Diencephalon (tissue), 2 donors: ENCODE results near the gene C11orf16.

GRCh38 chr11:8328642-8329224 lies 65.1 kb upstream of the LMO1 start:
- RAMPAGE, long total RNA: no peak

DNA sequence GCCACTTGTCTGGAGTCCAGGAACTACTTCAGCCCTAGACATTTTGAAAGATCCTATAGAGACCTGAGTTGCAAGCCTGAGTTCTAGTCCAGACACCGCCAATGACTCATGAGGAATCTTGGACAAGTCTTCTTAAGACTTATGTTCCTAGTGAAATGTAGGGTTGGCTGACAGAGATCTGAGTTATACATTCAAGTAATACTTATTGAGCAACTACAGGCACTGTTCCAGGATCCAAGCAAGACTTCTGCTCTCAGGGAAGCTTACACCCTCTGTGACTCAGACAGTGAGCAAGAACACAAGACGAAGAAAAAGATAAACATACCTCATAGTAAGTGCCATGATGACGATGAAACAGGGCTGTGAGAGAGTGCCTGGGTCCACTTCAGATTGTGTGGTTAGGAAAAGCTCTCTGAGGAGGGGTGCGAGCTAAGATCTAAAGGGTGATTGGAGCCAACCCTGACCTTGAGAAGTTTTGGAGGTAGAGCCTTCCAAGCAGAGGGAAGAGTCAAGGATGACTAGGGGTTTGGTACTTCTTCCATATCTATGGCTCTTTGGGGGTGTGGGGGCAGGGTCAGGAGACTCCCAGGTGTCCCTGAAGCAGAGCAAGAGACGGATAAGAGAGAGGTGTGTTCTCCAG lies 10.3 kb upstream of the STK33 start:
- RAMPAGE, long total RNA: no peak

GRCh38 chr11:8794537-8795227 lies 15.8 kb downstream of the DENND2B start:
- RAMPAGE, long total RNA: no peak

DNA sequence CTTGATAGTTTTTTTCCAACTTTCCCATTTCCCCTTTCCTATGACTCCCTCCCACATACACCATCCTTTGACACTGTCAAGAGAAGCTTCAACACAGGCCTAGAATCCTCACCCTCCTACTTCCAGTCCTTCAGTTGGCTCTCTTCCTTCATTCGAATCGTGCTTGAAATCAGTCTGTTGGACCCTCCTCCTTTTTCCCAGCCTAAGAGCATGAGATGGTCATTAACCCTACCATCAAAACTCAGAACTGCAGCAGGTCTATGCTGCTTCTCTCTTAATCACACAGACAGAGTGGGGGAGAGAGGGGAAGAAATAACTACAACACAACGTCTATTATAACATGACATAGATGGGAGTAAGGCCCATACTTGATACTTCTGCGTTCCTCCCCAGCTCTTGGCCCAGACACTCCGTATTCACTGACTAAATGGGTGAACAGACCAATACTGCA lies 5.0 kb downstream of the DENND2B start:
- RAMPAGE, long total RNA: no peak

DNA sequence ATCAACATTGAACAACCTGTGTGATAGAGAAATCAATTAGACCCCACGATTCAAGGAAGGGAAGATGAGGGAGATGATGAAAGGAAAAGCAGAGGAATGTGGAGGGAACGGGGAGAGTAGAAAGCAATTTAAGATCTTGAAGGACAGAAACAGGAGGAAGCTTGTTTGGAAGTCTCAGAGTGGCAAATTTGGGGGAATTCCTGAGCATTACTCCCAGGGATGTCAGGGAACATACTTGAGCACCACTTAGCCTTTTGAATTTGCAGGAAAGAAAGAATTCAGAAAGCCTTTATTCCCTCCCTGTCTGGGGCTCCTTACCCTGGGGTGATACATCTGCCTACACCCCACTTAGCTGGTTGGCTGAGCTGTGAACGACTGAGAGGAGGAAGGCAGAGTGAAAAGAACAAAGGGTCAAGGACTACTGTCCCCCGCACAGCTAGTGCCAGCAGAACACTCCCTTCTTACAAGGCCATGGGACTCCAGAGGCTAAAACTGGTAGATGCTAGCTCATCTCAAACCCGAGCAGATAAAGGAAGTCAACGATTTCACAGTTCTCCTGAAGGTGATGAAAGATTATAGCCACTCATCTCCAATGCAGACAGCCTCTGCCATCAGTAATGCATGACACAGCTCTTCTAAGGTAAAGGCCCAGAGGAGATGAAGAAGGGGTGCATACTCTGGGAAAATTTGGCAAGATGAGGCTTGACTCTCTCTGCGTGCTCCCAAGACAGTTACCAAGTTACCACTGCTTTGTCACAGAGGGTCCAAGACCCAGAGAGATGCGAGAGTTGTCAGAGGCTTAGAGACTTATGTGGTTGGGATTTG lies 16.6 kb upstream of the DENND2B start:
- RAMPAGE, long total RNA: no peak

DNA sequence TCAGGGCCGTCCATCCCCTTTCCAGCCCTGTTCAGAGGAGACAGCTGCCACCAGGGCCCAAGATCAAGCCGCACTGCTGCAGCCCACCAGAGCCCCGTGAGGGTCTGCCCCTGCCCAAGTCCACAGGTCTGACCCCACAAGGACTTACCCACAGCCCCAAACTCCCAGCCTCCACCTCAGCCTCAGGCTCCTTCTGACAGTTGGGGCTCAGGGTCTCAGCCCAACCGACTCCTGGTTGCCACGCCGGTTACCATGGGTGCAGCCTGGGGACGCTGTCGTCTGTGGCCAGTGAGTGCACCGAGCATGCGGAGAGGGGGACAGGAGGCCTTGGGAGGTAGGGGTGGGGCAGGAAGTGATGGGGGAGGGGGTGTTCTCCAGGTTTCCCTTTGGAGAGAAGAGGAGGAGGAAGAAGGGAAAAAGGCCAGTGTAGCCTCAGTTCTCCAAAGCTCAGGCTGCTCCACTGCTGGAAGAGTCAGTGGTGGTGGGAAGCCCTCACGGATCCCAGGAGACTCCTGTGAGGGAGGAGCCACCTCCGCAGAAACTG lies at the start of gene C11orf16:
C11orf16 (minus strand) TSS at position 195 of the 544 bp plus-strand sequence.
- RAMPAGE, long total RNA: no peak

GRCh38 chr11:9273203-9274118 lies 8.3 kb upstream of the DENND5A start:
- RAMPAGE, long total RNA: no peak

DNA sequence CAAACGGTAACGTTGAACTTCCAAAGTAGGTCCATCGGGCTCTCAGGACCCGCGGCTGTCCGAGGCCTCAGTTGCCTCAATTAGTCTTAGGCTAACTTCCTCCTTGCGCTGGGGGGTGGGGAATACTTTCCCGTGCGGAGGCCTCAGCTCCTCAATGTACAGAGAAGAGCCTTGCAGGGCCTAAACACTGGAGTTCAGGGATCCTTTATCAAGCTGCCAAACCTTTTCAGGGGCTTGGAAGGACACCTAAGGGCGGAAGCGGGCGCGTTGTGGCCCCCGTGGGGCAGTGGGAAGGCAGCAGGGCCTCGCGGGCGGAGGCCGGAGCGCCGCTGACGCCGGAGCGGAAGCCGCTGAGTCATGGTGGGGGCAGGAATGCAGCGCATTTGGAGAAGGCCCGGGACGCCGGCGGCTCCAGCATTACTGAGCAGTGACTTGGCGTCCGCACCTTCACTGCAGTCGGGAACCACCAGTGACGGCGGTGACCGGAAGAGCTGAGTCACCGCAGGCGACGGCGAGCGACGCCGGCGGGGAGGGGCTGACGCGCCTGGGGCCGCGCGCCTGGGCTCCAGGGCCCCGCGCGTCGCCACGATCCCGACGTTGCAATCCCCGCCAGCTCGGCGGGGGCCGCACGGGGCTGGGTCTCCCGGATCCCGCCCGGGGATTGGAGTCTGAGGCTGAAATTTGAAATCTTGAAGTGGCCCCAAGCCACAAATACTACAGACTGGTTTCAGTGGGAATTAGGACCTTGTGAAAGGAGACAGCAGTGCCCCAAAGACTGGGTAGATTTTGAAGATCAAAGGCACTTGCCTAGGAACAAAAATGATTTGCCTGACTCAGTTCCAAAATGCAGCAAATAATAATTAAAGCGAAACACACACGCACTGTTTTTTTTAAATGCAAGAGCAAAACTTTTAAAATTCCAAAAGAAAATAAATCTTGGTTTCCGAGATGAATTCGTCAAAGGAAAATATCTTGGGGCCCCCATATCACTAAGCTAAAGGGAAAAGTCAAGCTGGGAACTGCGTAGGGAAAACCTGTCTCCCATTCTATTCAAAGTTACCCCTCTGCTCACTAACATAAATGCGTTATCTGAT lies 20.1 kb upstream of the IPO7 start:
- RAMPAGE, long total RNA: no peak

DNA sequence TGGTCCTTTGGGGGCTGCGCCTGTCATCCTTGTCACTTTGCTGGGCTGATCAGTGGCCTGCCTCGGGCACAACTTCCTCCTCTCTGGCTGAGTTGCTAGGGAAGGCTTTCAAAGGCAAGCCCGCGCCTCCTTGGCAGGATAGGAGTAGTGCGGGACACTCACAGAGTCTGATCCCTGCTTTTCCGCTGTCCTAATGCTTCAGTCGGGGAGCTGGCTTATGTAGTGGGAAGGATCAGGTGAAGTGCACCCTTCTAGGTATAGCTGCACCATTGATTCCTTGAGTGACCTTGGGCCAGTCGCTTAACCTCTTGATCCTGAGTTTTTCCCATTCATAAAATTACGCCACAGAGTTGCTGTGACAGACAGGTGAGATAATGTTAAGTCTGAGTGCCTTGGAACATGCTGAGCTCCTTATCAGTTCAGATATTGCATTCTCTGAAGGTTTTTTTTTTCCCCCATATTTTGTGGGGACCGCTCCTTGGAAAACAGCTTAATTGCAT lies 882 bp downstream of the IPO7 start:
- RAMPAGE, long total RNA: no peak

DNA sequence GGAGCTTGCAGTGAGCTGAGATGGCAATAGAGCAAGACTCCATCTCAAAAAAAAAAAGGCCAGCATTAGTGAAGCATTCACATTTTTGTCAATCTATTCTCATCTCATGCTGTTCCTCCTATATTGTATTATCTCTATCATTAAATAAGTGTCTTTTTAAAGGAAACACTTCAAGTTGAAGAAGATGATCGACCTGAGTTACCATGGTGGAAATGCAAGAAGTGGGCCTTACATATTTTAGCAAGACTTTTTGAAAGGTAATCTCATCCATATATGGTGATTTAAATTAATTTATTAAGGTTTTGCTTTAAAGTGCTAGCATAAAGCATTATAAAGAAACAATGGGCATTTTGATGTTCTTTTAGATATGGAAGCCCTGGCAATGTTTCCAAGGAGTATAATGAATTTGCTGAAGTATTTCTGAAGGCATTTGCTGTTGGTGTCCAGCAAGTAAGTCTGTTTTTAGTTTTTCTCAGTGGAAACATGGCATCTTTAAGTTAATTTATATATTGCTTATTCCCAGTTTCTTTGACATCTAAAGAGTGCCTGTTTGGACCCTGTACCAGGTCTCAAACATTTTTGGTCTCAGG lies 35.9 kb downstream of the IPO7 start:
- RAMPAGE, long total RNA: no peak

- RAMPAGE, long total RNA: no peak
Measured at GRCh38 chr11:9437676-9438329, 23.0 kb upstream of the ZNF143 start.

DNA sequence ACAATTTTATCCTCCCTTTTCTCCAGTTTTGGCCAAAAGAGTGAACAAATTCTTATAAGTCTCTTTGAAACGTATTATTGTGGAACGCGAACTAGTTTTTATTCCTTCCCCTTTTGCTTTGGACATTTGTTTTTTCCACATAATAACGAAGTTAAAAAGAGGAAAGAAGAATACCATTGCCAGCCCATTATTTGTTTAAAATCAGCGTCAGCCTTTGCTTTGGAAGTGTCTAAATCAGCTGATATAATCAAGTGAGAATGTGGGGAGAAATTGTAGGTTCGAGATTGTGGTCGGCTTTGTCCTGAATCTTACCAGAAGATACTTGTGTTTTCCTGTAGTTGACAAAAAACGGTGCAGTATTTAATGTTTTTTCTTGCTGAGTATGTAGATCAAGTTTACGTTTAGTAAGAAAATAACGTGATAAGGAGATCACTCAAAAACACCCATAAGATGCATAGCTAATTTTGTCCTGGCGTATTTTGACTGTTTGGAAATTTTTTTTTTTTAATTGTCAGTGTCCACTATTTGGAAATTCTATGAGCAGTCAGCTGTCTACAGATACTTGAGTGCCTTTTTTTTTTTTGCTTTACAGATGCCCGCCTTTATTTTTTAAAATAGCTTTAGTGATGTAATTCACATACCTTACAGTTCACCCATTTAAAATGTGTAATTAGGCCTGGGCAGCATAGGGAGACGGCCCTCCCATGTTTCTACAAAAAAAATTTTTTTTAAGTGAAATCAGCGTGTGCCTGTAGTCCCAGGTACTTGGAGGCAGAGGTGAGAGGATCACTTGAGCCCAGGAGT lies 1.1 kb downstream of the ZNF143 start:
- RAMPAGE, long total RNA: no peak

- RAMPAGE, long total RNA: no peak
Measured at GRCh38 chr11:9692679-9693401, 29.0 kb downstream of the SWAP70 start.

DNA sequence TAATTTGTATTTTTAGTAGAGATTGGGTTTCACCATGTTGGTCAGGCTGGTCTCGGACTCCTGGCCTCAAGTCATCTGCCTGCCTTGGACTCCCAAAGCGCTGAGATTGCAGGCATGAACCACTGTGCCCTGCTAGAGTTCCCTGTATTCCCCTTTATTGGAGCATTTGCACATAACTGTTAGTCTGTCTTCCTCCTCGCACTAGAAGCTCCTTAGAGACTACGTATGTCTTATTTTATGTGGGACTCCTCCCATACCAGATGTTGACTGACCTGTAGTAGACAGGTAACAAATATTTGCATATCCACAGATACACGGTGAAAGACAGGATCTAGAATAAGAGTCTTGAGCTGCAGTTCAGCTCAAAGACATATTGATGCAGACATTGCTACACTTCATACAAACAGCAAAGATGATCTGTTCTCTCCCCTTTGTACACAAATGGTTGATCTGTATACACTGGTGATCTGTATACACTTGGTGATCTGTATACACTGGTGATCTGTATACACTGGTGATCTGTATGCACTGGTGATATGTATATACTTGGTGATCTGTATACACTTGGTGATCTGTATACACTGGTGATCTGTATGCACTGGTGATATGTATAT lies 40.8 kb downstream of the SWAP70 start:
- RAMPAGE, long total RNA: no peak

GRCh38 chr11:9726548-9727021 lies 62.7 kb downstream of the SWAP70 start:
- RAMPAGE, long total RNA: no peak

DNA sequence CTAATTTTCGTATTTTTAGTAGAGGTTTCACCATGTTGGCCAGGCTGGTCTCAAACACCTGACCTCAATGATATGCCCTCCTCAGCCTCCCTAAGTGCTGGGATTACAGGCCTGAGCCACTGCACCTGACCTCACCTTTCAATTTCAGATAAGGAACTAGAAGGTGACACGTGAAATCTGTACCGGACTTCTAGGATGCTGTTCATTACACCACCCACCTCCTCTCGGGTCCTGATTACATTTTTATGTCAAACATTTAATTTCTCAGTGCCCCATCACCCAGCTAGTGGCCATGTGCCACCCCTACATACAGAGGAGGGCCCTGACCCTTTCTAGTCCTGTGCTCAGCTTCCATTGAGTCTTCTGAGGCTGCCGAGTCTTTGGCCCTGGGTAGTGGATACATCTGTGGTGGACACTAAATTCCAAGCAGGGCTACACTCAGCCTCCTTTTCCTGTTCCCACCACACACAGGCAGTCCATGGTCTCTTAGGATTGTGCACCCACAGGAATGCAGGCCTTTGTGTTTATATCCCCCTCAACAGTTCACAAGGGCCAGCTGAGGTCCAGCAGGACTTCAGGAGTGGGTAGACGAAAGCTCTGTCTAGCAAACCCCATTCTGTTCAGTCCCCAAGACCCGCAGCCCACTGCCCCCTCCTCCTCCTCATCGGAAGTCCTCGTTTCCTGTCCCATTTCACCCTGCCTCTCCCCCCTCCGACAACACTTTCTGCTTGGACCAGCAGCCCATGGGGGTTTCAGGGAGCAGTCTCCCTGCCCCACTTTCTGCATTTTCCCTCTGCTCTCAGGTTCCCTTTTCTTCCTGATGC lies 91.6 kb downstream of the SWAP70 start:
- RAMPAGE, long total RNA: no peak

DNA sequence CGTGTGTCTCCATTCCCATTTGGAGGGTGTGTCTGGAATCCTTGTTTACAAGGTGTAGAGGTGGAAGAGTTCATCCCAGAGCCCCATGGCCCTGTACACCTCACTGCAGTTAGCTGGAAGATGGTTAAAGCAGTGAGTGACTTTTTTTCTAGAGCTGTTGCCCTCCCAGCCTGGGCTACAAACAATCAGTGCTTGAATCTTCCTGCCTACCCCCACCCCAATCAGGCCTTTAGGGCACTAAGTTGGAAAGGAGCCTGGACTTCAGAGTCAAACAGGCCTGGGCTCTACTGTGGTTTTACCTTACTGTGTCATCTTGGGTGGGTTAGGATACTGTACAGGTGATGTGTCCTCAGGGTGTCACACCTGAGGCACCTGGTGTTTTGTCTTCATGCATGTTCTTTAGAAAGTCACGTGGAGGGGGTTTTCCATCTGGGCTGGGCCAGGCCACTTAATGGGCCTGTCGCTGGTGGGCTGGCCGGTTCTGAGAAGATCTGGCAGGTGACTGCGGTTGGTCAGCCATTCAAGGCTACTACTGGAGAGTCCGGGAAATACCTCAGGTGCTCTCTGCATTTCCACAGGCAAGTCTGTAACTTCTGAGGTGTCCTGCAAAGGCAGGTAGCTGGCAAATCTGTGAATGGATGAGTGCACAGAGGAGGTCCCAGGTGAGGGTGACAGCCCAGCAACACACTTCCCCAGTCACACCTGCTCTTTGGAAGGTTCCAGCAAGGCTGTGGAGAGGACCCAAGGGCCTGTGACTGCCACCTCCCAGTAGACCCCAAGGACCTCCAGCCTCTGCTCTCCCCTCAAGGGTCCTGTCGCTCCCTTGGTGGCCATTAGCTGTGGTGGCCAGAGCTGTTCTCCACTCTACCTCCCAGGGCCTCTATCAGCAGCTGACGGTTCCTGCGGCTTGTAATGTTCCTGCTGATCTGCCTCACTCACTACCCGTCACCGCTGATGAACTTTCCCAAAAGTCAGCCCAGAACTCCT lies 92.7 kb downstream of the SWAP70 start:
- RAMPAGE, long total RNA: no peak

DNA sequence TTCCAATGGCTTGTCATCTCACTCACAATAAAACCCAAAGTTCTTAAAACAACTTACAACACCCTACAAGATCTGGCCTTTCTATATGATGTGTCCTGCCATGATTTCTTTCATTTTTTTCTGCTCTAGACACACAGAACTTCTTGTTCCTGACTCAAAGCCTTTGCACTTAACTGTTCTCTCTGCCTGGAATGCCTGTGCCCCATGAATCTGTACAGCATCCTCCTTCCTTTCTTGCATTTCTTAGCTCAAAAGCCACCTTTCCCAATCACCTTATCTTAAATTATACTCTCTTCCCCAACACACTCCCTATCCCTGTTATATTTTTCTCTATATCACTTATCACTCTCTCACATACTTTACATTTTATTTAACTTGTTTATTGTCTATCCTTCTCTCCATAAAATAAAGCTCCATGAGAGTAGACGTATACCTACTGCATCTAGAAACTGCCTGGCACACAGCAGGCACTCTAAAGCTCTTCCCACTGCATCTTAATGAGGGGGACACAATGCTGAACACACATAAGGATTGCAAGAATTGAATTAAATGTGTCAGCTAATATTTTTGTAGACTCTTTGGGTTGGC lies 305.6 kb downstream of the SWAP70 start:
- RAMPAGE, long total RNA: no peak

GRCh38 chr11:10219473-10219911 lies 74.5 kb downstream of the SBF2 start:
- RAMPAGE, long total RNA: no peak

DNA sequence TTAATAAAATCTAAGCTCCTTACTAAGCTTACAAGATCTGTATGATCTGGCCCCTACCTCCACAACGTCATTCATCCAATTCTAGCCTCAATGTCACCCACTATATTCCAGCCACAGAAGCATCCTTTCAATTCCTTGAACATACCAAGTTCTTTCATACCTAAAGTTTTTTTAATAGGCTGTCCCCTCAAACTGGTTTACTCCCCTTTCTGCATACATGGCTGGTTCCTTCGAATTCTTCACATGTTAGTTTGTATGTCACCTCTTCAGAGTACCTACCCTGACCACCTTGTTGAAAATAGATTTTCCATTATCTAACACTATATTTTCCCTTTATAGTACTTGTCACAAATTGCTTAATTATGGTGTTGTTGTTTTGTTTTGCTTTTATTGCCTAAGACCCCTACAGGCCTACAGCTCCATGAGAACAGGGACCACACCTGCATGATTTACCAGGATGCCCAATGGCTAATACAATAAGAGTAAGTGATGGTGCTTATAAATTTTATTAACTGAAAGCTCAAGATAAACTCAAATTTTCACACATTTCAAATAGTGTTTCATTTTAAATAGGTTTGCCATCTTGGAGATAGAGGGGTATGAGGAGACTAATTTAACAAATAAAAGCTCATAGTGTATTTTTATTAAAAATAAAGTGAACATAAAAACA lies 69.4 kb downstream of the SBF2 start:
- RAMPAGE, long total RNA: no peak